SJSA1 (cell line): ENCODE data around the genes CNR1, RNGTT and UBE2J1.

GRCh38 chr6:88120376-88120792 lies 45.8 kb downstream of the CNR1 start:
- RAMPAGE, long total RNA = no peak

DNA sequence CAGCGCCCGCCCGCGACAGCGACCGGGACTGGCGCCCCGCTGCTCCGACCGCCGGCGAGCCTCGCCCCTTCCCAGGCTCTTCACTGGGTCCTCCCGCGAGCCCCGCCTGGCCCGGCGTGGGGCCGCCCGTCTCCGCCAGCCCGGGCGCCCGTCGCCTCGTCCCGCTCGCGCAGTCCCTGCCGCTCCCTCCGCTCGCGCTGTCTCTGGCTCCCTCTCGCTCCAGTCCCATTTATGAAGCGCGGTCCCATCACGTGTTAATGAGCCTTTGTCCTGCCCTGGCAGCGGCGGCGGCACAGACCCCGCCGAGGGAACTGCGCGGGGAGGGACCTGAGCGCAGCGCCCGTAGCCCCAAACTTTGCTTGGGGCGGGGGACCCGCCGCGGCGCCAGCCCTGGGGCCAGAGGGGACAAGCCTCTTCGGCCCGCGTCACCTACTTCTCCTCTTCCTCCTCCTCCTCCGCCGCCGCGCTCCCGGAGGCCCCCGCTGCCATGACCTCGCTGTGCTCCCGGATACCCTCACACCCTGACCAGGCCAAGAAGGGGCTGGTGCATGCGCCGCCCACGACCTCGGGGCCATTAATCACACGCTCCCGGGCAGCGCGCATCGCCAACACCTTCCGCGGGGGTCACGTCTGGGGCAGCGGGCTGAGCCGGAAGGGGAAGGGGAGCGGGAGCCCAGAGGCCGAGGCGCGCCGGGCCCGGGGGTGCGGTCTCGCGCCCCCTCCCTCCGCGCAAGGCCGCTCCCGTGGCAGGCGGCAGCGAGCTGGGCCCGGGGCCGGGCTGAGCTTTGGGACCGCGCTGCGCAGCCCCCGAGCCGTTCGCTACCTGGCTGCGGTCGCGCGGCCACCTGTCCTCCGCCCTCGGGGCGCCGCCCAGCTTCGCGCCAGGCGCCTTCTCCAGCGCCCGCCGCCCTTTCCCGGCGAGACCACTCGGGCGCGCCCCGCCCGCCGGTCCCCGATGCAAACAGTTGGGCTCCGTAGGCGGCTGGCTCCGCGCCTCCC lies at the start of gene CNR1:
CNR1 (minus strand) TSS at position 205 of the 999 bp plus-strand sequence.
- RAMPAGE, long total RNA = no peak

DNA sequence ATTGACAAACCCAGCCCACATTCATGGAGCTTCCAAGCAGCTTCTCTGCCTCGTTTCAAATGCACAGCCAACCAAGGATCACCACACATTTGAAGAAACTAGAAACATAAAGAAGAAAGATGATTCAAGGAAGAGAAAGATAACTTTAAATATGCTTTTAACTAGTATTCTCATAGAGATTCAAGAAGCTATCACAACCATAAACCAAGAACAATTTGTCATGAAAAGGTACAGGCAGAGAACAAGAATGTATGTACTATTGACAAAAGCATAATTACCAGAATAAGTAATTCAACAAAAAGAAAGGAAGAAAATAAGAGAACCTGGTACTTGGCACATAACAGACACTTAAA lies 90.3 kb downstream of the RNGTT start:
- RAMPAGE, long total RNA = no peak

- RAMPAGE, long total RNA = start-site peak on the minus strand at chr6:88963579-88963602, 19 and 43 reads in 2 replicates
These were observed at the start of gene RNGTT for GRCh38 chr6:88962897-88964093. TSS of gene RNGTT (minus strand) at chr6:88963618.

DNA sequence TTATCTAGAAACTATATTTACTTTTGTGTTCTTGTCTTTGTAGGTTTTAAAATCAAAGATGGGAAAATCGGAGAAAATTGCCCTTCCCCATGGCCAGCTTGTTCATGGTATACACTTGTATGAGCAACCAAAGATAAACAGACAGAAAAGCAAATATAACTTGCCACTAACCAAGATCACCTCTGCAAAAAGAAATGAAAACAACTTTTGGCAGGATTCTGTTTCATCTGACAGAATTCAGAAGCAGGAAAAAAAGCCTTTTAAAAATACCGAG lies 3.1 kb downstream of the PNRC1 start:
- RAMPAGE, long total RNA = no peak

GRCh38 chr6:89351613-89351999 lies 916 bp downstream of the UBE2J1 start:
- RAMPAGE, long total RNA = no peak

DNA sequence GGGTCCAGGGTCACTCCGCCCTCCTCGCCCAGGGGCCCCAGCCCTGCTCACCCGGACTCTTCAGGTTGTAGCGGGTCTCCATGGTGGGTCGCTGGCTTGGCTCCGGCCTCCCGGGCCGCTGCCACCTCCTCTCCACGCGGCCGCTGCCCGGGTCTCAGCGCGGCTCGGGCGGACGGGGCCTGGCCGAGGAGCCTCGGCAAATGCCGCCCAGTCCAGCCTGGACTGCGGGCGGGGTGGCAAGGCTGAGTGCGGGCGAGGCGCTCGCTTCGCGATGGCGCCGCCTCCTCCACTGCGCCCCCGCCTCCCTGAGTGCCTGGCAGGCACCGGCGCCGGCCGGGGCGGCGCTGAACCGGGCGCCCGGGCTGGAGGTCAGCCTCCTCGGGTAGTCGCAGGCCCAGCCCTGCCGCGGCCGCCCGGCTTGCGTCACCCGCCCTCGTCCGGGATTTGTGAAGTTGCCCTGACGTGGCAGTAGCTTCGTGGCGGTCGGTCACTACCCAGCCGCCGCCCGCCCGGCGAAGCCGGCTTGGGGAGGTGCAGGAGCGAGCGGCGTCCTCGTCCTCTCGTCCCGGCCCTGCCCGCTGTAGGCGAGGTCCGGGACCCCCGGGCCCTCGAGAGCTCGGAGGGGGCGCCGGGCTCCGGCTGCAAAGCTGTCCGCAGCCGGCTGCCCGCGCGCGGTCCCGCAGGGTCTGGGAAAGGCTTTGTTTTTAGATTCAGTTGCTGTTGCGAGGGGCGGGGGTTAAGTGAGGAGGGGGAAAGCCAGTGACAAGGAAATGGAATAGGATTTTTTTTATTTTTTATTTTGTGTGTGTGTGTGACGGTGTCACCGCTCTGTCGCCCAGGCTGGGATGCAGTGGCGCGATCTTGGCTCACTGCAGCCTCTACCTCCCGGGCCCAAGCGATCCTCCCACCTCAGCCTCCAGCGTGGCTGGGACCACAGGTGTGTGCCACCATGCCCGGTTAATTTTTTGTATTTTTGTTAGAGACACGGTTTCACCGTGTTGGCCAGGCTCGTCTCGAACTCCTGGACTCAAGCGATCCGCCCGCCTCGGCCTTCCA lies at the start of gene UBE2J1:
UBE2J1 (minus strand) TSS at position 235 of the 1,056 bp plus-strand sequence.
- RAMPAGE, long total RNA = no peak

- RAMPAGE, long total RNA = no peak
These were observed 4.1 kb upstream of the UBE2J1 start for GRCh38 chr6:89356586-89357022.

- RAMPAGE, long total RNA = no peak
These were observed 19.7 kb upstream of the LYRM2 start for GRCh38 chr6:89657933-89658970.

DNA sequence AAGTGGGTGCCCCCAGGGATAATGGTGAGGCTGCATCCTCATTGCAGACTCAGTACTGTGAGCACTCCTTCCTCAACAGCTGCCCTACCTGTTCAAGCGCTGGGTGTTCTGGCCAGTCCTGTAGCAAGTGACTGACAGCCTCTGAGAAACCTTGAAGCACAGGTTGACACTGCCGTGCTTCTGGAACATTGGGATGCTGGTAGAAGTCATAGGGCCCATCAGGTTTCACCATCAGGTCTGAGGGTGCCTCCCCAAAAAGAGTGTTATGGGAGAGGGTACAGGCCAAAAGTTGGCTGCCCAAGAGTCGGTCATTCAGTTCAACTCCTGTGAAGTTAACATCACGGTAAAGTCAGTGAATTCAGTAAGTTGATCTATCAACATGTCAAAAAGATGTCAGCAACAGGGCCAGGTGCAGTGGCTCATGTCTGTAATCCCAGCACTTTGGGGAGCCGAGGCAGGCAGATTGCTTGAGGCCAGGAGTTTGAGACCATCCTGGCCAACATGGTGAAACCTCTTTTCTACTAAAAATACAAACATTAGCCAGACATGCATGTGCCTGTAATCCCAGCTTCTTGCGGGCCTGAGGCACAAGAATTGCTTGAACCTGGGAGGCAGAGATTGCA lies 50.0 kb upstream of the LYRM2 start:
- RAMPAGE, long total RNA = no peak

DNA sequence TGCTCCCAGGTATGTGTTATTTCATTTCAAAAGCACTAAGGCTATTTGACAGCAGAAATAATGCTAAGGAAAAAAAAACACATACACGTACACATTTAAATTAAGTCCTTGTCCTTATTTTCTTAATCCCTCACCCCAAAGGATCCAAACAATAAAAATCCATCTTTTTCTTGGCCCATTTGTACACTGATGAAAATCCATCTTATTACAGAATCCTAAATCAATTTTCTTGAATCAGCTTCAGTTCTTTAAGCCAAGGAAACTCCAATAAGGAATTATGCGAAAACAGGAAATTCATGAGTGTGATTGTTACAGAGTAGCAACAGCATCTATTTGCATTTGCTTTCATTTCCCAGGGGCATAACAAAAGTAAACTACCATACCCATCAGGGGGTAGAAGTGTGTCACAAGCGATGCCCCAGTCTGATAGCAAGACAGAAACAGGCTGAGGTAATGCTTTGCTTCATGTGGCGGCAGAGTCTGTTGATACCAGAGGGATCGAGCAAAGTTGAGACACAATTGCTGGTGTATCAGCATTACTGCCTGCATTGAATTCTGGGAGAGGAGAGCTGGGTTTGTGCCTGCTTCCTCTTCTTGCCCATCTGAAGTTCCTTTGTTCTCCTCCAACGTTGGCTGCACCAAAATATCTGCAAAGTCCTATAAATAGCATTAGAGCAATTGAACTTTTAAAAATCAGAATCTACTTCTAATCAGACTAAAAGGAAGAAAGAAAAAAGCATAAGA lies 51.1 kb upstream of the LYRM2 start:
- RAMPAGE, long total RNA = no peak

DNA sequence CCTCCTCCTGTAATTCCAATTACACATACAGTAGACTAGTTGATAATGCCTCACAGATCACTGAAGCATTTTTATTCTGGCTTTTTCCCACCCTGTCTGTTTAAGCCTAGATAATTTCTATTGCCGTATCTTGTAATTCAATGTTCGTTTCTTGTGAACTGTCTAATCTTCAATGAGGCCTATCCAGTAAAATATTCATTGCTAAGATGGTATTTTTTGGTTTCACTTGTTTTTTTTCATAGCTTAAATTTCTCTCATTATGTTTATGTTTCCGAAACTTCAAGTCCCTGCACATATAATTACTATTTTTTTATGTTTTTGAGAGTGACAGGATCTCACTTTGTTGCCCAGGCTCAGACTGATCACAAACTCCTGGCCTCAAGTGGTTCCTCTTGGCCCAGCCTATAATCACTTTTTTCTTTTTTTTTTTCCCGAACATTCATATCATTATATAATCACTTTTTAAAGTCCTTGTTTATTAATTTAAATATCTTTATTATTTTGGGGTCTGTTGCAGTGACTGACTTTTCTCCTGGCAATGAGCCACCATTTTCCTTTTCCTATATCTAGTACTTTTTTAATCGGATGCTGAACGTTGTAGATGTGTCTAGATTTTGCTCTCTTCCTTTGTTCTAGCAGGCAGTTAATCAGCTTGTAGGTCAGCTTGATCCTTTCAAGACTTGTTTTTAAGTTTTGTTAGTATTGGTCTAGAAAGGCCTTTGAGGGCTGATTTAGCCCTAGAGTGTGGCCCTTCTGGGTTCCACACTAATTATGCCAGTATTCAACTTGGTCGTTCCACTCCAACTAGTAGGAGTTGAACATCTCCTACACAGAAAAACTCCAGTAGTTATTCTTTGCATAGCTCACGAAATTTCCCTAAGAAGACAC lies 11.7 kb downstream of the MDN1 start:
- RAMPAGE, long total RNA = no peak

GRCh38 chr6:89941038-89941380 lies 46.7 kb downstream of the GJA10 start:
- RAMPAGE, long total RNA = no peak

DNA sequence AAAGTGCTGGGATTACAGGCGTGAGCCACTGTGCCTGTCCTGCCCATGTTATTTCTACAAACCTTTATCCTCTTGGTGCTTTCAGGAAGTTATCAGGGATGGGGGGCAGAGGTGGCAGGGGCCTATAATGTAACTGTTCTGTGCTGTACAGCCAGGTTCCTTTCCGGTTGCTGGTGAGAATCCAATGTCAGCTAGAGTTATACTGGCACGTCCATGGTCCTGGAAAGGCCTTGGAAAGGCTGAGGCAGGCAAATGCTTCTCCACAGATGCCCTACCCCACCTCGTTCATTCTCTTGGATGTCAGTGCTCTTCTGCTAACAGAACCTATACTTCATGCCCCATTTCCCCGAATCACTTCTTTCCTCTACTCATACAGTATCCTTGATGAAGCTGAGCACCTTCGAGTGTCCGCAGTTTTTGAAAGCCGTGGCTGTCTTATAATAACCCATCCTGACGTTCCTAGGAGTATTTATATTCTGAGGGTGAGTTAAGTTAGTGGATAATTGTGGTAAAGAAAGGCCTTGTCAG lies 153.0 kb downstream of the GJA10 start:
- RAMPAGE, long total RNA = no peak

GRCh38 chr6:90073972-90074758 lies 179.9 kb downstream of the GJA10 start:
- RAMPAGE, long total RNA = no peak

DNA sequence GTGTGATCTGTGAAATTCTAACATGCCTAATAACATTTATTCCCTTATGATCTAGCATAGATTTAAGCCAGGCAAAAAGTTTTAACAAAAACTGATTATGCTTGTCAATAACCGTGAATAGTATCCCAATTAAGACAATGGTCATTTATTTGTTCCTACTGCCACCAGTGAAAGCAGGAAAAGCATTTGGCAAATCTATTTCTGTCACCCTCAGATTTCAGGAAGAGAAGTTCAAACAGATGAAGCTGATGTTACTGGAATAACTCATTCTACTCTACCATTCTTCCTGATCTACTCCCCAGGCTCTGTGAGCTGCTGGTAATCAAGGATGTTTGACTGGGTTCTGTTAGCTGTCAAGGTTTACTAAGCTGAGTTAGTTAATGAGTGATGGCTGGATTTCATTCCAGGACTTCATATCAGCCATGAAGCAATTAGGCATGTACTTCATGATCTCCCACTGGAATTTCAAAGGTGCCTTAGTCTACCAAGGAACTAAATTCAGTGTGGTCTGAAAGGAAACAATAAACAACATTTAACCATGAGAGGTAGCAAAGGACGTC lies 113.1 kb downstream of the BACH2 start:
- RAMPAGE, long total RNA = no peak

- RAMPAGE, long total RNA = no peak
These were observed 111.7 kb downstream of the BACH2 start for GRCh38 chr6:90184802-90185564.

- RAMPAGE, long total RNA = no peak
These were observed 24.7 kb downstream of the BACH2 start for GRCh38 chr6:90271654-90272649.

DNA sequence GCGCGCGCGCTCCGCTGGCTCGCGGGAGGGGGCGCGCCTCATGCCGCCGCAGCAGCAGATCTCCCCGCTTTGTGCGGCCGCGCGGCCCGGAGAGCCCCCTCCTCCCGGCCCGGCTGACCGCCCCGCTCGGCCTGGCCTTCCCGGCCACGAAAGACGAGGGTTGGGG lies 310 bp upstream of the BACH2 start:
- RAMPAGE, long total RNA = no peak

GRCh38 chr6:90393099-90393652 lies 96.5 kb upstream of the BACH2 start:
- RAMPAGE, long total RNA = no peak